Panc1 (cell line): ENCODE data around the genes HPDL and PIK3R3.

- RRBS, 2 experiments: 62 to 69% methylated on average over 7 of the region's 57 CpGs
These were observed 1.7 kb downstream of the BEST4 start for GRCh38 chr1:44785945-44786922.

DNA sequence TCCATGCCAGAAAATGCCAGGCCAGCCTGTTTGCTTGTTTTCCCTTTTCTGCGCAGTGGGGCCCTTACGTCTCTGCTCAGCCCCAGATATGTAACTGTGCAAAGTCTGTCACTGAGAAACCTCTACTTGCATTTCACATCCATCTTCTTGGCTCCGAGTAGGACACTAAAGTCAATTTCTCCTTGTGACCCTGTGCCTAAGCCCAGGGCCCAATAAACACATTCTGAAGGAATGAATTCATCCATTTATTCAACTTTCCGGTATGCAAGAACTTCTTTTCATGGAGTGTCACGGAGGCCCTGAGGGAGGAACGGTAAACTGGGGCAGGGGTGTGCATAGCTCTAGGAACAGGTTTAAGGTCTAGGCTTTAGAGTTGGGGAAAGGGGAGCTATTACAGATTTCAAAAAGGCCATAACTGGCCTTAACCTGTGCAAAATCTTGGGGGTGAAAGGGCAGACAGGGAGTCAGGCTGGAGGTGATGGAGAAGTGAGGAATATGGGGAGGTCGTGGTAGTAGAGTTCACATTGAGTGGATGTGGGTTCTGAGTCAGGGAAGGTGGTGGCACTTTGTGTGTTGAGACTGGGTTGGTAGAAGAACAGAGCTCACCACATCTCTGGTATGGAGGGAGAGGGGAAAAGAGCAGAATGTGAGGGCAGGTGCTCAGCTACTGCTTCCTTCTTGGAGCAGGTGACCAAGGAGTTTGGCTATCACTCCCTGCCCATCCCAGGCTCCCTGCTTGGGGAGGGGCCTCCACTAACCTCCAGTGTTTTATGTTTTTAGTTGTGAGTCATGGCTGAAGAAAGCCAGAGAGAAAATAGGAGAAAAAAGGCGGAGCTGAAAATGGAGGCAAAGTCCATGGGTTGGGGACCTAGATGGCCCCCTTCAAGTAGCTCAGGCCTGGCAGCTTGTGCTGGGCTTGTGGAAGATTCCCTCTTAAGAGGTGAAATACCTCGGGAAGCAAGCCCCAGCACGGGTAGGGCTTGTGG is 8.5 kb downstream of the HECTD3 start:
- RRBS, 2 experiments: no CpG with 5 or more reads among the region's 10 CpGs

GRCh38 chr1:45326573-45327690 is at the start of gene HPDL:
Gene HPDL, plus strand, starts transcription at chr1:45326895.
- RRBS, 2 experiments: 54 to 55% methylated on average over 24 to 30 of the region's 102 CpGs

DNA sequence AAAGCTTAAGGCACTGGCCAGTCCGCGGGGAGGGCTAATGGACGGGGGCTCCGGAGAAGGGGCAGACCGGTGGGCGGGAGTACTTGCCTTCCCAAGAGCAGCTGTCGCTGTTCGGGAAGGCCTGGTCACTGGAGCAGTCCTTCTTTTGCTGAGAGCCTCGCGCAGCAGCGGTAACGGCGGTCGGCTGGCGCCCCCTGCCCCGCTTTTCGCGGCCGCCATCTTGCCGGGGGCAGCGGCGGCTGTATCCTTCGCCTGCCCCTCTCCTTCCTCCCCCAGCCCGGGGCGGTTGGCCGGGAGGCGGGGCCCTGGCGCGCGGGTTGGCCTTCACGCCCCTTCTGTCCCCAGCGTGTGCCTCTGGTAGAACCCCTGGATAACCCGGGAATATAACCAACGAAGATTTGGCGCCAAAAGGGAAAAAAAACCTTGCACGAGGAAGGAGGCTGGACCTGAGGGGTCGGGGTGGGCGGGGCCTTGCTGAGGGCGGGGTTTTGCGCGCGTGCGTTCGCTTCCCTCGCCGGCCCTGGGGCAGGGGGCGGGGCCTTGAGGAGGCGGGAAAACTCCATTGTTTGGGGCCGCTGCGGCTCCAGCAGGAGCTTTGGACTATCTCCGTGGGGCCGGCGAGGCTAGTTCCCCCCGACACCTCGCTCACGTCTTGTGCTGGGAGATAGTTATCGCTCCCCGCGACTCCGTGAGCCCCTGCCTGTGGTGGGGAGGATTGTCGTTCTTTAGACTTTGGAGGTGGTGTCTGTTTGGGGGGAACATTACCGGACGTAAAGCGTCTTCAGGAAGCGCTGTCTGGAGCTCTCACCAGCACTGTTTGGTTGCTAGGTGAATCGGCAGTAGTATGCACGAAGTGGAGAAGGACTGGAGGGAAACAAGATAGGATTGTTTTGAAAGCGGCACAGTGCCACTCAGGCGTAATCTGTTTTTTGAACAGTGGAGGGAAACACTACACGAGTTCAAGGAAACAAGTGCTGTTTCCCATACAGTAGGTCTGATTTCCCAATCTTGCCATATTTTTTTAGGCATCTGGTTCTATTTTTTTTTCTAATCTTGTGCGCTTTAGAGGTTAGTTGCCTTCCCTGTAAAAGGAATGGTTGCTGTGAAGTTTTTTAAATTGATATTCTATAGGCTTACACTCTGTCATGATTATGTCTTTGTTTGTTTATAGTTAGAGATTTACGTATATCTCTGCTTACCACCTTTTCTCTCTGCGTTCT is 791 bp downstream of the NASP start:
- RRBS, 2 experiments: 2 to 6% methylated on average over 17 of the region's 73 CpGs

DNA sequence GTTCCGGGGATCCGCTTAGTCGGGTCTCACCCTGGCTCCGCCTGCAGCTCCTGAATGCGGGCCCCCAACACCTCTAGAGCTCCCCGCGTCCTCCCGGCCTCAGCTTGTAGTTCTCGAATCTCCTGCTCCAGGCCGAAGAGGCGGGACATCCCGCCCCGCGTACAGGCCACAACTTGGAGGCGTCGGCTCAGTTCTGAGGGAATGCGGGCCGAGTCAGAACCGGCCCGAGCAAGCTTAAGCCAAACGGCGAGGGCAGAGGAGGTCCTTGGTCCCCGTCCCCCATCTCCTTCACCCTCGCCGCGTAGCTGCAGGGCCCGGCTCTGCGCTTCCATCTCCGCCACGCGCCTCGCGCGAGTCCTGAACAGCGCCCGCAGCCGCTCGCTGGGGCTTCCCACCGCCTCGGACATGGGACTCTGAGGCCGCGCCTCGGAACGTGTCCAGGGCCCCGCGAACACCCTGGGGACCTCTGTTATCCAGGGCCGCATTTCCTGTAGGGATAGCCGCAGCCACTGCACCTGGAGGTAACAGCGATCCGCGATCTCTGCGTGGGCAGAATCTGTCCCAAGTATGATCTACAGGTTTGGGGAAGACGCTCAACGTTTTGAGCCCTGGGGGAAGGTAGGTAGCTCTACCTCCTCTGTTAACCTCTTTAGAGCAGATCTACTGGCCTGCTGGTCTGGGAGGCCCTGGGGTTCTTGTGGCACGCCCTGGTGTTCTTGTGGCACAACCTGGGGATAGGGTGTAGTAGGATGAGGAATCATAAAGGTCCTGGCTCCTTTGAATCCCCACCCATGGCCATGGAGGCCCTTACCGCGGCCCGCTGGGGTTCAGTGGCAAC is 710 bp downstream of the CCDC17 start:
- RRBS, 2 experiments: 93% methylated on average over 15 of the region's 58 CpGs

- RRBS, 2 experiments: no CpG with 5 or more reads among the region's 2 CpGs
These were observed 10.6 kb downstream of the IPP start for GRCh38 chr1:45739993-45740212.

GRCh38 chr1:45914119-45914838 is 110.9 kb downstream of the MAST2 start:
- RRBS, 2 experiments: no CpG with 5 or more reads among the region's 1 CpG

- RRBS, 2 experiments: no CpG with 5 or more reads among the region's 29 CpGs
These were observed 97.7 kb downstream of the PIK3R3 start for GRCh38 chr1:46034436-46035500.

GRCh38 chr1:46132015-46132317 is 463 bp downstream of the PIK3R3 start:
- RRBS, 2 experiments: 10% methylated on average over 2 of the region's 13 CpGs; no CpG with 5 or more reads in 1 of the 2 experiments

GRCh38 chr1:46132431-46132749 is at the start of gene PIK3R3:
Gene PIK3R3, minus strand, starts transcription at chr1:46132629.
- RRBS, 2 experiments: under 1 to 5% methylated on average over 19 to 24 of the region's 27 CpGs

- RRBS, 2 experiments: 90 to 92% methylated on average over 6 to 8 of the region's 37 CpGs
These were observed 7.7 kb upstream of the TSPAN1 start for GRCh38 chr1:46166932-46167865.

DNA sequence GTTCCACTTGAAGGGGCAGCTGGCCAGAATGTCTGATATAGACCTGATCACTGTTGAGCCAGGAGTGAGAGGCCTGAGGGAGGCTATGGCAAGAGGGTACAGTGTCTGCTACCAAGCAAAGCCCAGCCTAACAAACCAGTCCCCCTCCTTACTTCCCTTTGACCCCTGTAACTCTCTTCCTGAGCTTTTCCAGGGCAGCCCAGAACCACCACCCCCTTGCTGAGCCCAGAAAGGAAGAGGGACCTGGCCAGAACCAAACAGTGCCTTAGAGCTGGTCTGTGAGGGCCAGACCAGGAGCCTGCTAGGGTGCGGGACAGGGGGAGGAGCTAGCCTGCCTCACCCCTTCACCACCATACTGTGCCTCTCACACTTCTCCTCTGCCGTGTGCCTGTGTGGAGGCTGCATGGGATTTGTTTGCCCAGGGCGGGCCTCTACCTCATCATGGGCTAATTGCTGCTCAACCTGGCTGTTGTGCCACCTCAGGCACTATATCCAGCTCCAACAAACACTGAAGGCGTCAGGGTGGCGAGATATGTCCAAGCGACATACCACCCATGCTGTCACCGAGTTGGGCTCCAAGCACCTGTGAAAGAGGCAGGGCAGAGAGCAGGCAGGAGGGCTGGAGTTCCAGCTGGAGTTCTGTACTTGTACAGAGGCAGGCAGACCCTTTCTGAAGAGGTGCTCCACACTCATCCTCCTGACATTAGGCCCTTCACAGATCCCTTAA is 10.8 kb downstream of the POMGNT1 start:
- RRBS, 2 experiments: no CpG with 5 or more reads among the region's 7 CpGs

DNA sequence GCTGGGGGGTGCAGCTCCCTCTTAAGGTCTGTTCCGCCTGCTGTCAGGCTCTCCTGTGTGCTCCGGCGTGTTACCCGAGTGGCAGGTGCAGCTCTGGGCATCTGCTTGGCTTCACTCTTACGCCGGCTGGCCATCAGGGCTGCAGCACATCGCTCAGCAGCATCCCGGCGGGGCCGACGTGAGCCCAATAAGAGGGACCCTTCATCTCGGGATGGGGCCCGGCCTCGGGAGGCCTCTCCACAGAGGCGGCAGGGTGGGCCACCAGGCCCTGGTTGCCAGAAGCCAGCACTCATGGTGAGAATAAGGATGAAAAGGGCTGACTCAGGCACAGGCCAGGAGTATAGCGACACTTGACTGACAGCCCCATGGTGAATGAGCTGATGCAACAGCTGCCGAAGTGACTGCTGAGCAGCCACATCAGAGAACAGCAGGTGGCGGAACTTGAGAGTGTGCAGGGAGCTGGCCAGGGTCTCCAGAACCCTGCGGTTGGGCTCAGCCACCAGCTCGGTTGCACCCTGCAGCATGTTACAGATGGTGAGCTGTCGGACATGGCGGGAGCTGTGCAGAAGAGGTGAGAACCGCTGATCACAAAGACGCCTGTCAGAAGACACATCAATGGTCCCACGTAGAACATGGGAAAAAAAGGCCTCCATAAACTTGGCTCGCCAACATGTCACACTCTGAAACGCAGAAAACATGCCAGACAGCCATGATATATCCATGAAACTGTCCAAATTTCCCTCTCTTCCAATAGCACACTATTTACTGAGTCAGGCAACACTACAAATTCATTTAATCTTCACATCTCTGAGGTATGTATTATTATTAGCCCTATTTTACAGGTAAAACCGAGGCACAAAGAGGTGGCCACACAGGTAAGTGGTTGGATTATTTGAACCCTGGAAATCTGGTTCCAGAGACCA is 17.3 kb downstream of the LRRC41 start:
- RRBS, 2 experiments: 94 to 95% methylated on average over 12 of the region's 28 CpGs

- RRBS, 2 experiments: no CpG with 5 or more reads among the region's 3 CpGs
These were observed 15.5 kb downstream of the LRRC41 start for GRCh38 chr1:46287648-46288540.

DNA sequence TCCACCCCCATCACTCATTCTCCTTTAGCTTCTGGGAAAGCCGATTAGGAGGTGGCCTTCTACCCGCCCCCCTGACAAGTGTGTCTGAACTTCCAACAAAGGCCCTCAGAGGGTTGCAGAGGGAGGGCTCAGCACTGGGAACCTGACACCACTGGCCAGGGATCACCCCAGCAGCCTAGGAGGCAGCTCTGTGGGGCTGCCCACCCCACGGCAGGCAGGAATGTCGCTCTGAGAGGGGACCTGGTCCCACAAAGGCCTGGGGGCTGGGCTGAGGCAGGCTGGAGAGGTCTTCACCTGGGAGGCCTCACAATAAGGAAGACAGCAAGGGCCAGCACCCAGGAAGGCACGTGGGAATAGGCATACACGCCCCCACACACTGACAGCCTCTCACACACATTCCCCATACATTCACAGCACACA is 15.2 kb downstream of the TMEM275 start:
- RRBS, 2 experiments: no CpG with 5 or more reads among the region's 6 CpGs

GRCh38 chr1:46532873-46533166 is 2.5 kb downstream of the TMEM275 start:
- RRBS, 2 experiments: 1 to 3% methylated on average over 24 of the region's 28 CpGs

DNA sequence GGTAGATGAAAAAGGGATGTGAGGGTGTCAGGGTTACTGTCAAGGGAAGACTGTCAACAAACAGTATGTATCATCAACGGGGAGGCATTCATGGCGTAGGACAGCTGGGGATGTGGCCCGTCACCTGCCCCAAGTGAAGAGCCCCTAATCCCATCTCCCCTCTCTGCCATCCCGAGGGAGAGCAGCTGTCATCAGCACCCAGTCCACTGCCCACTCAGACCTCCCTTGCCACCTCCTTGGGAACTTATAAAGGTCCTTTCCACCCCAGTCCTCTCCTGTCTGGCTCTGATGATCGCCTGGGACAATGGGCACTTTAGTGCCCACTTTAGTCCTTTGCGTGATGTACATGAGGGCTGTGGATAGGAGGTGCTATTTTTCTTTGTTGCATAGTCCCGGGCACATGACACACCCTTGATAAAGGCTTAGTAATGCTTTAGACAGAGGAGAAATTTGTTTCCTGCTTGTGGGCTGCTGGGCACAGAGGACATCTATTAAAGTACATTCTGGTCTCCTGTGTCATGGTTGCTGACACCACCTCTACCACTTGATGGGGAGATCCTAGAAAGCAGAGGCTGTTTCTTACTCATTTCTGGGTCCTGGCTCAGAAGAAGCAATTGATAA is 5.3 kb upstream of the KNCN start:
- RRBS, 2 experiments: no CpG with 5 or more reads among the region's 7 CpGs

GRCh38 chr1:46801269-46801840 is 2.5 kb downstream of the CYP4B1 start:
- RRBS, 2 experiments: no CpG with 5 or more reads among the region's 4 CpGs

DNA sequence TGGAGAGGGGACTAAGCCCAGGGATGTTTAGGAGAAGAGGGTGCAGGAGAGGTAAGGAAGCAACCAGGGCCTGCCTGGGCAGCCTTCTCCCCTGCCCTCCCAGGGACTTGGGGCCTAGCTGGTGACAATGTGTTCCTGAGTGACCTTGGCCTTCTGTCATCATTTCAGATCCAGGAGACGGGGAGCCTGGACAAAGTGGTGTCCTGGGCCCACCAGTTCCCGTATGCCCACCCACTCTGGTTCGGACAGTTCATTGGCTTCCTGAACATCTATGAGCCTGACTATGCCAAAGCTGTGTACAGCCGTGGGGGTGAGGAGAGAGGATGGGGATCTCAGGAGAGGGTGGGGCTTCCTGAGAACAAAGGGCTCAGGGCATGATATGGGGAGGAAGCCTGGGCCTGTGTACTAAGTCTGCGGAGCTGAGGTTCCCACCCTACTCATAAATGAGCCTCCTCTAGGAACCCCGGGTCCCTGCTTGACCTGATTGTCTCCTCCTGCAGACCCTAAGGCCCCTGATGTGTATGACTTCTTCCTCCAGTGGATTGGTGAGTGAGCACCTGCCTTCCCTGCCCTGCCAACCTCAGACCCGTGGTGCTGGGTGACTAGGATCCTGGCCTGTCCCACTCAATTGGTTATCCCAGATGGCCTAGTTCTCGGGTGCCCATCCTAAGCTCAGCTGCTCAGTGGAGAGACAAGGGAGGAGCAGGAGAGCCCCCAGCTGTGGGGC is 12.0 kb downstream of the CYP4B1 start:
- RRBS, 2 experiments: no CpG with 5 or more reads among the region's 8 CpGs

- RRBS, 2 experiments: no CpG with 5 or more reads among the region's 4 CpGs
These were observed 66.0 kb downstream of the CYP4A11 start for GRCh38 chr1:46875221-46875736.